ENCODE data around the gene EBF3.

- PRO-cap, result no peak
- RAMPAGE, long total RNA, 4 experiments, result no peak in any of the 4 experiments
These were observed 109.1 kb downstream of the C10orf90 start for GRCh38 chr10:126561377-126561868.

GRCh38 chr10:126663088-126663818, 7.2 kb downstream of the C10orf90 start:
- PRO-cap, result no peak
- RAMPAGE, long total RNA, 4 experiments, result no peak in any of the 4 experiments

- PRO-cap, result no peak
- RAMPAGE, long total RNA, 4 experiments, result no peak in any of the 4 experiments
These were observed 66.0 kb upstream of the DOCK1 start for GRCh38 chr10:126838910-126839860.

- PRO-cap, result no peak
- RAMPAGE, long total RNA, 4 experiments, result no peak in any of the 4 experiments
These were observed 3.2 kb downstream of the DOCK1 start for GRCh38 chr10:126908347-126908870.

- PRO-cap, result no peak
- RAMPAGE, long total RNA, 4 experiments, result no peak in any of the 4 experiments
These were observed 20.2 kb downstream of the CLRN3 start for GRCh38 chr10:127872353-127873029.

GRCh38 chr10:127880345-127881213, 12.2 kb downstream of the CLRN3 start:
- PRO-cap, result no peak
- RAMPAGE, long total RNA, 4 experiments, result no peak in any of the 4 experiments

GRCh38 chr10:127921714-127922158, 14.8 kb downstream of the PTPRE start:
- PRO-cap, result no peak
- RAMPAGE, long total RNA, 4 experiments, result no peak in any of the 4 experiments

DNA sequence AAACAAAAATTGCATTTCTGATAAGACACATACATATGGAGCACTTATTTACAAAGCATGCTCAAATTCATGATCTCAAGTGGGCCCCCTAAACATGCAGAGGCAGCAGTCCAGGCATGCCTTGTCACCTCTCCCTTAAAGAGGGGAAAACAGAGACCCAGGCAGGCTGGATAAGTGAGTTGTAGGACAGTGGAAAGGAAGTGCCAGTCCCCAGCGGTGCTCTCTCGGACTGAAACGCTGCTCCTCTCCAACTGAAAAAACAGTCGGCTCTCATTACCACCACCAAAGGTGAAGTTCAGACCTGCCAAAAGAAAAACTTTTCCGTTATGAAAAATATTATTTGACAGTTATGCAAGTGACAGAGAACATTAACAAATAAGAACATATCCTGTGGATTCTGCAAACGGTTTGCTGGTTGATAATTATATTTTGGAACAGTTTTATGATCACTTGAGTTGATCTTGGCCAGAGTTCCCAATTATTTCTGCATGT, 82.5 kb downstream of the PTPRE start:
- PRO-cap, result no peak
- RAMPAGE, long total RNA, 4 experiments, result no peak in any of the 4 experiments

DNA sequence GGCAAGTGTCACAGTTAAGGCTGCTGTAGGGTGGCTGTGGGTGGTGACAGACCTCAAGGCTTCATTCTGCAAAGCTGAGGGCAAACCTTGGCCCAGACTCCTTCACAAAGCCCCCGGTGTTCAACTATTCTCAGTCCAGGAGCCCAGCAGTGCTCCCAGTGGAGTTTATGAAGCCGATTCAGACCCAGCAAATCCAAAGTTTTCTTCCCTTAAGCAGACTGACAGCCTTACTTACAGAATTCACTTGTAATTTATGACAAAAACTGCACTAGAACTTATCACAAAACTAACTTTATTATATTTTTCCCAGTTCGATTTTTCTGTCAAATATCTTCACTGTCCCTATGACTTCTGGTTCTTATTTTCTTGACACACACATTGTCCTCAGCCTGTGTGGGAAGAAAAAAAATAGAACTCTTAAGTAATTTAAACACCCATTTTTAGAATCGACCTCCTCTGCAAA, 27.3 kb downstream of the MKI67 start:
- PRO-cap, result no peak
- RAMPAGE, long total RNA, 4 experiments, result no peak in any of the 4 experiments

DNA sequence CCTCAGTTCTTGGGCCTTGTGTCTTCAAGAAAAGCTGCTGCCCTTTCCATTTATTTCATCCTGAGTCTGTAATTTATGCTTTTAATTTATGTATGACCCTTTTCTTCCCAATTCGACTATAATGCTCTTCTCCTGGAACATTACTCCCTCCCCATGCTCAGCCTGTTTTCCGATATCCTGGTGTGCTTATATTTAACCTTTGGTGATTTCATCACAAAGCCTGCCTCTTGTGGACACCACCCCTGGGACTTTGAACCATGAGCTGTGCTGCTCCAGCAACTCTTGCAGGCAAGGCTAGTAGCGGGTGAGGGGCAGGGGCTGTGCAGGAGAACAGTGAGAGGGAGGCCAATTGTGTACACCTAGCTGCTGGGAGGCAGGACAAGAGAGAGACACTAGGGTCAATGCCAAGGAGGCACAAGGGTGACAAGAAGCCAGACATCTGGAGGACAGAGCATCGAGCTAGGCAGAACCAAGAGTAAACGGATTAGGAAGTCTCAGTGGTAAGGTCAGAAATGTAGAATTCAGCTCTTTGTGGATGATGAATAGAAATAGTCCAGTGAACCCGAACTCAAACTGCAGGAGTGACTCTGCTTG, 30.8 kb upstream of the MKI67 start:
- PRO-cap, result no peak
- RAMPAGE, long total RNA, 4 experiments, result no peak in any of the 4 experiments

GRCh38 chr10:128573342-128573576, 447.0 kb upstream of the MKI67 start:
- PRO-cap, result no peak
- RAMPAGE, long total RNA, 4 experiments, result no peak in any of the 4 experiments

DNA sequence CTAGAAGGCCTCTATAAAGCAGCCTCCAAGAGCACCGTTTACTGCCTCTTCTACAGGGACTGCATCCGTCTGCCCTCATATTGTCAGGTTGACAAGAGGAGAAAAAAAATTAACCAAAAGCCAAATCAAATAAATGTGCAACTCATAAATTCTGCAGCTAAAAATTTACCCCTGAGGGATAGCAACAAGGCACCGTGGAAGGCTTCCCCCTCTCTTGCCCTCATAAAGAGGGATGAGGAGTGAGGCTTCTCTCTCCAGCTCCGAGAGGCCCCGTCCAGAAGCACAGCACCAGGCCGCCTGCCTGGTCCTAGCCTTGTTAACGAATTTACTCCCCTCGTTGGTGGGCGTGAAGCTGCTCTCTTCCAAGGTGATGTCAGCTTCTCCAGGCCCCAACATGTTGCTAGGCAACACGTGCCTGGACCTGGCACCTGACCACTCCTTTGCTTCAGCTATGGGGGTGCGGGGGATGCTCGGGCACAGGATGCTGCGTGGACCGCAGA, 135.3 kb upstream of the MGMT start:
- PRO-cap, result no peak
- RAMPAGE, long total RNA, 4 experiments, result no peak in any of the 4 experiments

DNA sequence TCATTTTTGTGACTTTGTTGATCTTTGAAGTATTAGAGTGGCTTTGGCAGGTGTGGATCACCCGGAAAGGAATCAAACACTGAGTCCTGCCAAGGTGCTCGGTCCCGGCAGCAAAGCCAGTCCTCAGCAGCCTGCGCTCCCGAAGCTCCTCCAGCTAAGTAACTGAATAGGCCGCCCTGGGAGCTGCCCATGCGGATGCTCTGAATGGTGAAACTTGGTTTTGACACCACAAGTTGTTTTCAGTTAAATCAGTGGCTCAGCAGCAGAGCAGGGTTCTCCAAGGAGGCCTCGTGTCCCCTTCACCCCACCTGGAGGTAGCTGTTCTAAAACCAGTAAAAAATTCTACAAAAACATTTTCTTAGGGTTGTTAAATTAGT, 3.5 kb downstream of the MGMT start:
- PRO-cap, result no peak
- RAMPAGE, long total RNA, 4 experiments, result no peak in any of the 4 experiments

GRCh38 chr10:129958572-129959251, 5.4 kb downstream of the EBF3 start:
- PRO-cap, result no peak
- RAMPAGE, long total RNA, 4 experiments, result no peak in any of the 4 experiments

DNA sequence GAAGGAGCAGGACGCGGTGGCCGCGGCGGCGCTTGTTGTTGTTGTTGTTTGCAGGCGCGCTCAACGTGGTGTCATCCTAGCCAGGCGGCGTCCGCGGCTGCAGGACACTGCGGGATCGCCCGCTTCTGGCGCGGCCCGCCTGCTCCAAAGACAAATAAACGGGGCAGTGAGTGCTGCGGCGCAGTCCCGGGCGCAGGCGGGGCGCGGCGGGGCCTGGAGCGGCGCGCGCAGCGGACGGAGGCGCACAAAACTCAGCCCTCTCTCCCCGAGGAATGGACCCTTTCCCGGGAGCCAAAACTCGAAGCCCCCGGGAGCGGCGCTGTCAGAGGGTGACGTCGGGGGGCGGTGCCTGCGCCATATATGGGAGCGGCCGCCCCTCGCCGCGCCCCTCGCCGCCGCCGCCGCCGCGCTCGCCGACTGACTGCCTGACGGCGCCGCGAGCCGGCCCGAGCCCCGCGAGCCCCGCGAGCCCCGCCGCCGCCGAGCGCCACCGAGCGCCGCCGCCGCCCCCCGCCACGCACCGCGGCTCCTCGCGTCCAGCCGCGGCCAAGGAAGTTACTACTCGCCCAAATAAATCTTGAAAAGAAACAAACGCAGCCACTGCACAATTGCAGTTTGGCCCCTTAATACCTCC, at the start of gene EBF3:
EBF3 (minus strand) TSS at position 274 of the 634 bp plus-strand sequence.
- PRO-cap, result unidirectional peak, minus-strand start at position 274 of the sequence
- RAMPAGE, long total RNA, 4 experiments, result no peak in any of the 4 experiments

DNA sequence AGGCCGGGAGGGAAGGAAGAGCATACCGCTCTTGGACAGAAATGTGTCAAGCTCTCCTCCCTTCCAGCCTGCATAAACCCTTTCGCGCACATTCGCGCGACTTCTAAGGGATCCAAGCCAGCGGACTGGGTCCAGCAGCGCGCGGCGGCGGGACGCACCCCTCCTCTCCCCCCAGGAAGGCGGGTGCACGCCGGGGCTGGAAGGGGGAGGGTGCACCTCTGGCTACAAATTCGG, 6.6 kb upstream of the EBF3 start:
- PRO-cap, result no peak
- RAMPAGE, long total RNA, 4 experiments, result no peak in any of the 4 experiments

DNA sequence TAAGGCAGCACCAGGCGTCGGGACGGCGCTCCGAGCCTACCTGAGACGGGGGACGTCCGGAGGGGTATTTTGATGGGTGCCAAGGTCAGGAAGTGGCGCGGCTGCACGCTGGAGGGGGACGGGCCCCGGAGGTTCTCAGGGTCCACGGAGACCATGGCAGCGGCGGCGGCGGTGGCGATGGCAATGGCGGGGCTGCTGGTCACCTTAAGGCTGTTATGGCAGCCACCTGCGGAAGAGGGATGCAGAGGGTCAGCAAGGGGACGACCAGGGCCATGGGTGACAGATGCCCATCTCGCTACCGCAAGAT, 51.3 kb downstream of the TCERG1L start:
- PRO-cap, result no peak
- RAMPAGE, long total RNA, 4 experiments, result no peak in any of the 4 experiments

DNA sequence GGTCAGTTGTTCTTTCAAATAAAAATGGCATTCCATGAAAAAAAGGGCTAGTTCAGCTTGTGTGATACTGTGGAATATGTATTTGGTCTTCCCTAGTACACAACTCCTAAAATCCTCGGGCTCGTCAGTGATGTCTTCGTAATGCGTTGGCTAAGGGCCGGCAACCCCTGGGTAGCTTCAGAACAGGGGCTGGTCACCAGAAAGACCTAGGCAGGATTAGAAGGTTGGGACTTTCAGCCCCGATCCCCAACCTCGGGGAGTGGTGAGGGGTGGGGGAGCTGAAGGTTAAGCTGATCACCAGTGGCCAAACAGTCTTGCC, 9.7 kb downstream of the PPP2R2D start:
- PRO-cap, result no peak
- RAMPAGE, long total RNA, 4 experiments, result no peak in any of the 4 experiments

DNA sequence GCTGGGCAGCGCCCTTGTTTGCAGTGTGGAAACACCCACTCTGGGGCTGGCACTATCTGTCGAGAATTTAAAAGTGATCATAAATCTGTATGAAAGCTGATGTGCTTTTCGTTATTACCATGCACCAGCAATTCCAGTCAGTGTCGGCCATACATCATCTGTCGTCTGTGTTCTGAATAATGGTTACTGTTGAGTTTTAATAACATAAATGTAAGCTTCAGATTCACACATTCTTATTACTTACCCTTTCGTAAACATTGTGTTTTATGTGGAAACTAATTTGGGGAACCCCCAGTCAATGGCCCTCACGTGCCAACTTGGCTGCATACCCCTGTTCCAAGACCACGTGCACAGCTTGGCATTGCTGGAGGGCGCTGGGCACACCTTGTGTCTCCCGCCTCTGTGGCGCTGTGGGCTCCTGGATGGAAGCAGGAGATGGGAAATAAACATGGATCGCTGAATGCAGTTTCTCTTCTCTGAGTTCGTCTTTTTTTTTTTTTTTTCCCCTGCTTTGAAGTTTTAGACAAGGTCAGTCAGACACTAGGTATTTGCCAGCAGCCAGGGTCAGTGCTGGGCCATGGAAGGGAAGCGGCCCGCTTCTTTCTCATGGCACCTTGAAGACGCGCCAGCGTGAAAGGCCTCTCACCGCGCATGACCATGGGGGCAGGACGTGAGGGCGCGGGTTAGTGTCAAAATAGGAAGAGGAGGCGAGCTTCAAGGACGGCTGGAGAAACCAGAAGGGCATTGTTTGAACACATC, 27.4 kb downstream of the BNIP3 start:
- PRO-cap, result no peak
- RAMPAGE, long total RNA, 4 experiments, result no peak in any of the 4 experiments

- PRO-cap, result no peak
- RAMPAGE, long total RNA, 4 experiments, result no peak in any of the 4 experiments
These were observed 24.6 kb downstream of the BNIP3 start for GRCh38 chr10:131956722-131957857.

Measured in sigmoid colon (tissue), 4 donors.